Left common carotid artery plus branches (tissue), 1 donor: Measurements from ENCODE around the genes SLC15A4 and ADGRD1.

GRCh38 chr12:124911396-124911652 is 3.1 kb downstream of the UBC start:
- PRO-cap: no peak

GRCh38 chr12:125149655-125150407 is 36.4 kb upstream of the TMEM132B start:
- PRO-cap: no peak

DNA sequence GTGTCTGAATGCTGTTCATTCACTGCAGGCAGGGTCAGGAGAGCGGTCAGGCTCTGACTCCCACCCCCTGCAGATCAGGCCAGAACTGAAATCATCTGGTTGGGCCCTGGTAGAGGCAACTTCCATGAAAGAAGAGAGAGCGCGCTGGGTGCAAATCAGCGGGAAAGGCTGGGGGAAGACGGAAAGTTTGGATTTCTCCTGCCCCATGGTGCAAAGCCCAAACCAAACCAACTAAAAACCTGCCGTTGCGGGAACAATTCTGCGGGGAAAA is 1539.5 kb downstream of the TMEM132B start:
- PRO-cap: no peak

DNA sequence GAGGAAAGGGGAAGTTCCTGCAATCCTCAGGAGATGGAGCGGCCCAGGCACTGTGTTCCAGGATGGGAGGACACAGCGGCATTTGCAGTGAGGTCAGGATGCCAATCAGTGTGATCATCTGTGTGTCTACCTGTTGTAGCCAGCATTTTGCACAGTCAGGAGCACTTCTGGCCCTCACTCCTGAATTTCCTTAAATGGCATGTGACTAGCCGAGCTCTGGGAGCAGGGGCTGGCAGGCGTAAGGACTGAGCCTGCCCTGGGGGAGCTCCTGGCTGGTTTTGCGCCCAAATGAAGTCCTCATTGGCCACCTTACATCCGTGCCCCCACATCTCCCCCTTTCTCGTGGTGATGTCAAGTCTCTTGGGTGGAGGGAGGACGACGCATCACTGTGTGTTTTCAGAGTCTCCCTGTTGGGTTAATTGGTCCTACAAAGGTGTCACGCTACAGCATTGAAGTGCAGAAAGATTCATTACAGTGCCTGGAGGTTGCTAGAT is 1479.7 kb upstream of the TMEM132C start:
- PRO-cap: no peak

- PRO-cap: no peak
Observed at GRCh38 chr12:127829594-127829793, 437.5 kb upstream of the TMEM132C start.

- PRO-cap: no peak
Observed at GRCh38 chr12:128792461-128792862, 31.3 kb downstream of the SLC15A4 start.

GRCh38 chr12:128811609-128812208 is 12.0 kb downstream of the SLC15A4 start:
- PRO-cap: no peak

- PRO-cap: unidirectional peak, minus-strand start at chr12:128823764; bidirectional peak, plus-strand start at chr12:128824136, minus-strand start at chr12:128823983
Observed at GRCh38 chr12:128823051-128824242, at the start of gene SLC15A4. SLC15A4 (minus strand) TSS chr12:128823958.

DNA sequence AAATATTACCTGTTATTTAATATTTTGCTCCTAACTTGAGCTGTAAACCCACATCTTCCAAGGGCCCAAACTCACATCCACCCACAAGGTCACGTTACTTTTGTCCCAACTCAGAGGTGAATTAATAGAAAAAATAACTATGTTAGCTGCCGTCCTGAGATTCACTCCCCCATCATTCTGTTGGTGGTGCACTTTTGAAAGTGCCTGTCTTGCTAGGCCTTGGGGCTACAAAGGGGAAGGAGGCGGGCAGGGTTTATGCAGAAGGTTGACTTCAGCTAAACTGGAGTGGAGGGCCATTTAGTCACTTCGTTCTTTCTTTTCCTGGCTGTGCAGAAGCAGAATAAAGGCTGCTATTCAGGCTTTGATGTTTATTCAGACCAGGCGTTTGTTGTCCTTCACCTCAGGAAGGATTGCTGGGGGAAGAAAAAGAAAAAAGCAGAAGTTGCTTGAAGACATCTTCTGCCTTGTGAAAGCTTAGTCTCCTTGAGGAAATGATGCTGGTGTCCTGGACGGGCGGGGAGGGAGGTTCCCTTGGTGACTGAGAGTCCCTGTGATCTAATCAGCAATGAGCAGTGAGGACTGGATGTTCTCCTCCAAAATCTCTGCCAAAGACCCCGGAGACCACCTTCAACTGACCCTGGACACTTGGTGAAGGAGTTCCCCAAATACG is 3.9 kb downstream of the GLT1D1 start:
- PRO-cap: no peak

DNA sequence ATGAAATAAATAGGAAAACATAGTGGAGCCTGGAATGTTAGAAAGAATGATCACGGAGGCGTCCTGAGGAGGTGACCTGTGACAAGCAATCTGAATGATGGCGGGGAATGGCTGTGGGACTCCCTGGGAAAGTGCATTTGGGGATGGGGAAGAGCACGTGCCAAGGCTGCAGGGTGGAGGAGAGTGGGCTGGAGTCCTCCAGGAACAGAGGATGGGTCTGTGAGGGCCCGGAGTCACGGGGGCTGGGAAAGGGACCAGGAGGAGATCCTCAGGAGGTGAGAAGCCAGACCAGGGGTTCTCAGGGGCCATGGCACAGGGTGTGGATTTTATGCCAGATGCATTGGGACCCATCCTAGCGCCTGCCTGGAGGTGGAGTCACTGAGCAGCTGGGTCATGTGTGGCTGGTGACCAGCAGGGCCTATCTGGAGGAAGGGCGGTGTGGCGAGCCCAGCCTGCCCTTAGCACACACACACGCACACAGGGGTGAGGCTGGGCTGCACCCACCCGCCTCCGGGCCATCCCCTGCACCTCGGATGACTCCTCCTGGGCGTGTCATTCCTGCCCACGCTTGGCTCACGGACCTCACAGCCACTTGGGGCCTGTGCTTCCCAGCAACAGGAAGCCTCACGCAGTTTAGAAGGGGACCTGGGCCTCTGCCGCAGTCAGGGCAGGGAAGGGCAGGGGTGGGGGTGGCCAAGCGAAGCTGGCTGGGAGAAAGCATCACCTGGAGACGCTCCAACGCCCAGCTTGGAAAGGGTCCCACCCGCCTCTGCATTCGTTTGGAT is 36.4 kb upstream of the FZD10 start:
- PRO-cap: no peak

GRCh38 chr12:130139957-130140549 is 22.2 kb upstream of the FZD10 start:
- PRO-cap: no peak

GRCh38 chr12:130339965-130340355 is 2.3 kb downstream of the PIWIL1 start:
- PRO-cap: no peak

GRCh38 chr12:130872237-130873278 is 692 bp downstream of the RAN start:
- PRO-cap: no peak

DNA sequence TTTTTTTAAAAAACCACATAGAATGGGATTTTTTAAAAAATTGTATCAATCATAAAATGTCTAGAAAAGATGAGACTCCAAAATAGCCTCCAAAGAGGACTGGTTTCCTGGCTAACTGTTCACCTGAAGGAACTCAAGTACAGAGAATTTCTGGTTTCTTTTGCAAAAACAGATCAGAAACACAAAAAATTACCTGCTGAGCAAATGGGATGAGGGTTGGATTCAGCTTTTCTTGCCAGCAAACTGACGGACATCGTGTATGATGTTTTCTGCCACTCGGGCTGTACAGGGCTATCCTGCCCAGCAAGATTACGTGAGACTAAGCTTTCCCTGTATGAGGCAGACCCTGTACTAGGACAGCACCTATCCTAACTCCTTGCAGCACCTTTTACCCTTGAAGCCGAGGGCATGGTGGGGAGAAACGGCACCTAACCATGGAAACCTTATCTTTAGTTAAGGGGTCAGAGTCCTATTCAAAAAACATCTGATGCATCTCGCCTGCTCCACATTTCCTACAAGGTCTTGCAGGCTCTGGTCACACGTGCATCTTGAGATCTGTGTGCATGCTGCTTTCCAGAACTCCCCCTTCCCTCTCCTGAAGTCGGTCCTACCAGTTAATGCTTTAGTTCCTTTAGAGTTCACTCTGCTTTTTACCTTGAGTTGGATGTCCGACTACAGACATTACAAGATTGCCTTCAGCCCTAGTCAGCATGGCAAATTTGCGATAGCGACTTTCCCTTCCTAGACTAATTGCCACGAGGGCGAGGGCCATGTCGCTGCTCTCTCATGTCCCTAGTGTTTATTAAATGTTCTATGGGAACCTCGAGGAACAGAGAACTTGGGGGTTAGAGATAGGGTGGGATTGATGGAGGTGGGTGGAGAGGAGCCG is 6.4 kb downstream of the RAN start:
- PRO-cap: no peak

DNA sequence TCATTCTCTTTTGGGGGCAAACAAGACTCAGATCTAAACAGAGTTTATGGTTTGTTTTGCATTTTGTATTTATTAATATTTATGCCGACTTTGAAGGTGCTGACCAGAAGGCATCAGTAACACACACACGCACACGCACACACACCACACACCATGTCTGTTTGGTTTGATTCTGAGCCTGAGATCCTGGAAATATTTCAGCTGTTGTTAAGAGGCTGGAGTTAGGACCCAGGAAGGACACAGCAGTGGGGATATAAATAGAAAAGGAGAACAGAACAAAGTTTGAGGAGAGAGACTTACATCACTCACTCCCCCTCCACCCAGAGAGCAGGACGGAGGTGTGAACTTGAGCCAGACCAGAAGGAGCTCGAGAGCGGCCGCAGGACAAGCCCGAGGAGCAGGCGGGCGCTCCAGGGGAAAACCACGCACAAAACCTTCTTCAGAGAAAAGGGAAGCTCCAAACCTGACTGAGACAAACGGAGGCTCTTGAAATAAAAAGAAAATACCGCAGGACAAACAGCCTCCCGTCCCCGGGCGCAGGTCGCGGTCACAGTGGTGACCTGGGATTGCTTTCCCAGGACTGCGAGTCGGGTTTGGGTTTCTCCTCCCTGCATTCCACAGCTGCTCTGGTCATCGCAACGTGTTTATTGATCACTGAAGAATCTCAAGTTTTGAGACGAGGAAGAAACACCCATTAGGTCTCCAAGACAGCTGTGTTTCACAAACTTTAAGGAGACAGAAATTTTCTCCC is at the start of gene ADGRD1:
TSS of gene ADGRD1 (plus strand) at position 304 of the 751 bp plus-strand sequence.
- PRO-cap: unidirectional peak, plus-strand start at position 359 of the sequence

- PRO-cap: no peak
Observed at GRCh38 chr12:130957047-130957505, 3.4 kb downstream of the ADGRD1 start.

- PRO-cap: no peak
Observed at GRCh38 chr12:130993704-130994407, 40.1 kb downstream of the ADGRD1 start.

DNA sequence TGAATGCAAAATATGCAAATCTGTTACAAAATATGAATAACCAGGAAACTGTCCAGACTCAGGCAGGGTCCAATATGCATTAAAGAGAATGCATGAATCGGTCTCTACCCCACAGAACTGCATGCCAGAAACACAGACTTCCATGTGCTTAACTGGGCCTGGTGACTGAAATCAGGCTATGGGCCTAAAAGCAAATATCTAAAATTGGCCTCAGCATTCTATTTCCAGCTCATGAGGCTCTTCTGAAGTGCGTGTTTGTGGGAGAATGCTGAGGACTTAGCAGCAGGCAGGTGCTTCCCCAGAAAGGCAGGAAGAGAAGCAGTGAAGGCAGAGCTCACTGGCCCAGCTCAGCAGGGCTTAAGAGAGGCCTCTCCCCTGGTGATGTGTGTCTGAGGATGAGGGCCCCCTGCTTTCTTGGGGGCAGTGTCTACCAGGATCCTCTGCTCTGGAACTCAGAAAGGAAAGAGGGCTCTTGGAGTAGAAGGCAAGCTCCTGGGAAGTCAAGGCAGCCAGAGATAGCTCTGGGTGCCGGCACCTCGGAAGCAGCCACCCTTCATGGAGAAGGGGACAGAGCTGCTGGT is 48.6 kb downstream of the ADGRD1 start:
- PRO-cap: no peak

- PRO-cap: no peak
Observed at GRCh38 chr12:131102956-131103519, 149.3 kb downstream of the ADGRD1 start.

GRCh38 chr12:131733476-131734515 is 22.9 kb downstream of the SFSWAP start:
- PRO-cap: no peak